Thoracic aorta endothelial cell (primary cell): ENCODE data around the genes FOXJ3 and ZMYND12.

DNA sequence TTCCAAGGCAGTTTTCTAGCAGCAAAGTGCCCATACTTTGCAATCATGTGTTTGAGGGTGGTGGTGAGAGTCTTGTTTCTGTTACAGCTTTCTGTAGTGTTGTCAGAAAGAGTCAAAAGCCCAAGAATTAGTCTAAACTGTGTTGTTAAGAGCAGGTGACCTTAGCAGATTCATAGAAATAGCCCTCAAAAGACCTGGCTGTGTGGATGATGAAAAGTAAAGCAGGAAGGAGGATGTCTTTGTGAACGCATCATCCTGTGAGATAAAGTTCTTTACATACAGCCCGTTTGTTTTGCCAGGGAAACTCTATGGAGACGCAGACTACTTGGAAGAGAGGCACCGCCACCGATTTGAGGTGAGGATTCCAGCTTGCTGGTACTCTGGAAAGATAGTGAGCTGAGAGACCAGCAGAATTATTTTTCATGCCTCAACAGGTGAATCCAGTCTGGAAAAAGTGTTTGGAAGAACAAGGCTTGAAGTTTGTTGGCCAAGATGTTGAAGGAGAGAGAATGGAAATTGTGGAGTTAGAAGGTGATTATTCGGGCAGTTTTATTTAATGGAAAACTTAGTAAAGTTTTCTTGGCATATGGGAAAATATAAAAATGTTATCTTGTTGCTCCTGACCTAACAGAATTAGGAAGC lies 13.0 kb downstream of the SLFNL1 start:
- CAGE, long polyA plus RNA: no peak

- CAGE, long polyA plus RNA: no peak
Measured at GRCh38 chr1:41239930-41240618, 2.0 kb downstream of the SCMH1 start.

GRCh38 chr1:41382748-41383194 lies 101.7 kb downstream of the EDN2 start:
- CAGE, long polyA plus RNA: no peak

GRCh38 chr1:41466008-41466543 lies 18.4 kb downstream of the EDN2 start:
- CAGE, long polyA plus RNA: no peak

DNA sequence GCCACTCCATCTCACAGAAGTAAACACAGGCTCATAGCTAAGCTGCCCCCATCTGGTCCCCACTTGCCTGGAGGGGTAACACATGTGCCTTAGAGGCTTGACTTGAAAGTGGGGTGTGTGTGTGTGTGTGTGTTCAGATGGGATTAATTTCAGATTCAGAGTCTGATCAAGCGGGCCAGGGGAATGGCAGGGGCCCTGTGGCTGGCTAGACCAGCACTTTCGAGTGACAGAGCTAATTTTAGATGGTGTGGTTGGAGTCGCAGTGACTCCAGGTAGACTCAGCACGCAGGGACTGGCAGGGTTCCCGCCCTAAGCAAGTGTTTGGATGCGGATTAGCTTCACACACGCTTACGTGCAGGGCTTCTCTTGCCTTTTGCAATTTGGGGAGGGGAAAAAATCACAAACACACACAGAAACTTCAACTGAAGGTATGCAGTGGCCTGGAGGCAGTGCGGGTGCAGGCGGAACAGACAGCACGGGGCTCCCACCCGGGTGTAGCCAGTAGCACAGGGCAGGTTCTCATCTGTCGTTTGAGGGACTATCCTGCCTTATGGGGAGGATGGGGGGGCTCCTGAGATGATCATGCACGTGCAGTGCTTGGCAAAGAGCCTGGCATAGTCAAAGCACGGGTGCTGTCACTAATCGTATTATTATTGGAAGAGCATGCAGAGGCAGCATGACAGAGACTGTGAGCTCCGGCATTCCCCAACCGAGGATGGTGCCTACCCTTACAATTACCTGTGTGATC lies 1.3 kb downstream of the EDN2 start:
- CAGE, long polyA plus RNA: no peak

- CAGE, long polyA plus RNA: no peak
Measured at GRCh38 chr1:41553737-41554710, 69.5 kb upstream of the EDN2 start.

- CAGE, long polyA plus RNA: no peak
Measured at GRCh38 chr1:41631728-41631927, 147.1 kb upstream of the EDN2 start.

DNA sequence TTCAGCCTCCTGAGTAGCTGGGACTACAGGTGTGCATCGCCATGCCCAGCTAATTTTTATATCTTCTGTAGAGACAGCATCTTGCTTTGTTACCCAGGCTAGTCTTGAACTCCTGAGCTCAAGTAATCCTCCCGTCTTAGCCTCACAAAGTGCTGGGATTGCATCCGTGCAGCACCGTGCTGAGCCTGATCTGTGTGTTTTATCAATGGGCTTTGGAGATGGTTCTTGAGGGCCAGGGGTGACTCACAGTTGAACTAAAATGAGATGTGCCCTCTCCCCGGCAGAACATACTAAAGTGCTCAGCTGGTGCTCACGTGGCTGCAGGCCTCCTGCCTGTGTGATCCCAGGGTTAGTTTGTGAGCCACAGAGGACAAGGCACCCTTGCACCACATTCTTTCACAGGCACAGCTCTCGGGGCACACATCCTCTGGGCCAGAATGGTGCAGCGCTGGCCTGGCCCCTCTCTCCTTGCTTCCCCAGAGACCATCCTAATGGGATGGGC lies 196.8 kb upstream of the EDN2 start:
- CAGE, long polyA plus RNA: no peak

DNA sequence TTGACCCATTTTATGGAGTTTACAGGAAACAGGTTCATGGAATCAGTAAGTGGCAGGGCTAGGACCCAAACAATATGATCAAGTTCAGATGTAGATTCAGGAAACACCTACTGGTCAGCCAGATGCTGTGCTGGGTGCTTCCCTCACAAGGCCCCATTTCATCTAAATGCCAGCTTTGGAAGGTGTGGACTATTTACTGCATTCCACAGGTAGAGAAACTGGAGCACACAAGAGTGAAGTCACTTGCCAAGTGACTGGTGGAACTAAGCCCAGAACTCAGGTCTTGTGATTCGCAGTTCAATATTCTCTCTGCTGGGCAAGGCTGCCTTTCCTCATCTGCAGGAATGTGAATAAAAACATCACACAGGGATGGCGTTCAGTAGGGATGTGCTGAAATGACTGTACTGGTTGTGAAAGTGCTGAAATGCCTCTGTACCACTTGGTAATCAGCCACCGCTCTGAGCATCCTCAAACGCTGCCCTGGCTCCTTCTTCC lies 145.7 kb downstream of the HIVEP3 start:
- CAGE, long polyA plus RNA: no peak

DNA sequence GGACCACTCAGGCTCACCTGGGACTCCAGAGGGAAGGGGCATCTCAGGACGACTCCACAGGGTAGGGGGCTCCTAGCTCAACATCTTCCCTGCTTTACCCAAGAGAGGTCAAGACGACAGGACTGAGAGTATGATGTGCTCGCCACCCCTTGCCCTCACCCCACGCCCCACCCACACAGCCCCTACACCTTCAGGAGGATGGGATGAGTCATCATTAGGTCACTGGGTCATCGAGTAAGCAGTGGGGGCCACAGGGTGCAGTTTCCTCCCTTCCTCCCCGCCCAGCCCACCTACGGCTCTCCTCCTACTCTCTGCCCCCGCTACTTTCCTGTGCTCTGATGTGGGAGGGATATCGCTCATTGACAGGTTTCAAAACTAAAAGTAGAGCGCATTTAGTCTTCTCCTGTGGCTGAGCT lies 112.0 kb downstream of the HIVEP3 start:
- CAGE, long polyA plus RNA: no peak

GRCh38 chr1:41890755-41891909 lies 27.6 kb downstream of the HIVEP3 start:
- CAGE, long polyA plus RNA: no peak

DNA sequence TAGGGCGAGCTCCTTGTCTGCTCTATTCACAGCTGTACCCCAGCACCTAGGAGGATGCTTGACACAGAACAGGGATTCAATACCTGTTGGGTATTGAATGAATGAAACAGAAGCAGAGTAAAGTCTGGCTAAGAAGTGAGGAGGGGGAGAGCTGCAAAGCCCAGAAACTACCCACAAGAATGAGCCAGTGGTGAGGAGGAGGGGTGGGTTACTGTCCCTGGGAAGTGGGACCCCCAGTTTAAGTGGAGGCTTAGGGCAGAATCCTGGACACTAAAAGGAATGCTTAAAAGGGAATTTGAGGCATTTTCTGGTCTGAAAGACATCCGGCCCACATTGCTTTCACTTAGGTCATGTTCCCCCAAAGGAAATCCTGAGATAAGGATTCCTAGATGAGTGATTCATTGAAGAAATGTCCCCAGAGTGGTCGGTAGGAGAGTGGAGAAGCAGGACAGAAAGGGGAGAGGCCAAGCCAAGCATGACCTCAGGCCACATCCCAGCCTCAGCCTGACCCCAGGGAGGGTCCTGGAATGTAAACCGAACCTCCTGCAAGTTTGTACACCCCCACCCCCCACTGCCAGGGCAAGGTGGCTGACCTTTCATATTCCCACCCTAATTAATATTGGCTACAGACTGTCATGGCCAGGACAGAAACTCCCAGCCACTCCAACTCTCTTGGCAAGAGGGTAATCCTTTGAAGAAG lies 16.7 kb downstream of the HIVEP3 start:
- CAGE, long polyA plus RNA: no peak

DNA sequence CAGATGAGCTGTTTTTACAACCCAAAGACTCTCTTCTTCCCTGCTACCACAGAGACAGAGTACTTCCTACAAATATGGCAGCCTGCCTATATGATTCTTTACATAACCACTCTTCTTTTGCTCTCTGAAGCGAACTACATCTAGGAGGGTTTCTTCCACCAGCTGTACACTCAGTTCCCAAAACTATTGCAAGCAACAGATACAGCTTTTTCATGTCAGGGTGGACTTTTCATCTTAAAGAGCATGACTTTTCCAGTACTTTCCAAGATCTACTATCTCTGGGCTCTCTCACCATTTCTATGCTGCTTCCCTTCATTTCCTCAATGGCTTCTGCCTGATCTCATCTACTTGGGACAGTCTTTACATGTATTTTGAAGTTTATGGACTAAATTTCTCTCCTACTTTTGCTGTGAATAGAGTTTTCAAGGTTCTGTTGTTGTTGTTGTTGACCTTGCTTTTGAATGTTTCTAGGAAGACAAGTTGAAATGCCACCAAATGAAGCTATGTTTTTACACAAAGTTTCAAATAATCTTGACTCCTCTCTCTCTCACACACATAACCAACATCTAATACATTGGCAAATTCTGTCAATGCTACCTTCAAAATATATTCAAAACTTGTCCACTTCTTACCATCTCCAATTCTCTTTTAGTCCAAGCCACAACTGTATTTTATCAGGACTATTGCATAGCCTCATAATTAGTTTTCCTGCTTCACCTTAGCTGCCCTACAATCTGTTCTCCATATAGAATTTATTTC lies 108.1 kb upstream of the HIVEP3 start:
- CAGE, long polyA plus RNA: no peak

- CAGE, long polyA plus RNA: no peak
Measured at GRCh38 chr1:42043818-42044224, 109.4 kb upstream of the GUCA2B start.

DNA sequence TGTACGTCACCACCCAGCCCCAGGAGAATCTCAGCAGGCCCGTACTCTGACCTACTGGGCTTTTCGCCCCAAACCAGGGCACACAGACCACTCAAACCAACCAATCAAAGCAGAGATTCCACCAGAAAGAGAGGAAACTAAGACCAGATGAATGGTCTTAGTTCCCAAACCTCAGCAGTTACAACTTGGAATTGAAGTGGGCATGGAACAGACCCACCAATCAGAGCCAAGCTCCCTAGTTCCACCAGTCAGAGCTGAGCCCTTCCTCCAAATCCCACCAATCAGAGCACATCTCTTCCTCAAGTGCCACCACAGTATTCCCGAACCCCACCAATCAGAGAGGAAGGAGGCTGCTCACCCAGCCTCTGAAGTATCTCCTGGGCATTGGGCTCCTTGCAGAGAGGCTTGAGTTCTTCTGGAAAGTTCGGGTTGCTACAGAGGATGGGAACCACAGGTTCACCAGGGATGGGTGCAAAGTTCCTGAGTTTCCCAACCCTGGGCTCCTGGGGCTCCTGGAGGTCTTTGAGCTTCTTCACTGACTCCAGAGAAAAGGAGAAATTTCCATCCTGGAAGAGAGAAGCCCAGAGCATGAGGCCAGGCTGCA lies 1.4 kb downstream of the GUCA2A start:
- CAGE, long polyA plus RNA: no peak

- CAGE, long polyA plus RNA: no peak
Measured at GRCh38 chr1:42165285-42166162, 979 bp upstream of the GUCA2A start.

DNA sequence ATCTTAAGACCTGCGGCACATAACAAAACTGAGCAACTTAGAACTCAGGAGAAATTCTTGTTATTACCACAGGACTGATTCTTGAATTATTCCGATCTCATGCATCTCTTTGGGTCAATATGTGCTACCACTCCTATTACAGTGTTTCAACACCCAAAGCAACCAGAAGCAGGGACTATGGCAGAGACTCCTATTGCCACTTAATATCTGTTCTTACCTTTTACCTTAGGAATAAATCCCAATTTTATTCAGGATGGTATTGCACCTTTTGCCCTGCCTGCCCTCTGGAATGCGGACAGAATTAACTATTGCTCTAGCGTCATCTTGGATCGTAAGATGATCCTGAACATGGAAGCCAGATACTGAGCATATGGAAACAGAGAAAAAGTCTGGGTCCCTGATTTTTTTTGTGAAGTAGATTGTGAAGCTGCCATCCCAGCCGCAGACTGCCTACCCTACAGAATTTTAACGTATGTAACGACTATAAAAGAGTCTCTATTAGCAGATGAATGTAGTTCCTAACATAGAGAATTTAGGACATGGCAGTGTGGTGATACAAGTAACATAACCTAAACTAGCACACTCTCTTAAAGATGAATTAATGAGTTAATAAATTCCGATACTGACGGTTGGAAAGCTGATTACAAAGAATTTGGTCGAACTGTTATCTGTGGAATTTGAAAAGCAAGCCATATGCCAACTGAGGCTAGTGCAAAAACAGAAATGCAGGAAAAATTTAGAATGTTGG lies 51.2 kb downstream of the FOXJ3 start:
- CAGE, long polyA plus RNA: no peak

GRCh38 chr1:42298681-42299801 lies 36.0 kb downstream of the FOXJ3 start:
- CAGE, long polyA plus RNA: no peak

- CAGE, long polyA plus RNA: no peak
Measured at GRCh38 chr1:42334893-42335750, at the start of gene FOXJ3. TSS of gene FOXJ3 (minus strand) at chr1:42335235.

DNA sequence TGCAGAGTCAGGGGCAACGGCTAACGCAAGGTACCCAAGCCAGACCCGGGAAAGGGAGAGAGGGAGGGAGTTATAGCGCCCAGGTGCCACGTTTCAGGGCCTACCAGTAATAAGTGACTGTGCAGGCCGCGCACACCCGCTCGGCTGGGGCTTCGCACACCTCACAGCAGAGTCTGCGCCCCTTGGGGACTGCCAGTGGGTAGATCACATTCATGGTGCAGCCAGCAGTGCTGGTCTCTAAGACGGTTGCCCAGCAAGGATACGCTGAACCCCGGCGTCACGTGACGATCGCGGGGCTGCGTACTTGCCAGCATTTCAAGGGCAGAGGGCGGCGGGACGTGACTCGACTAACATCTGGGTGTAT lies at the start of gene ZMYND12:
ZMYND12 (minus strand) TSS at position 239 of the 364 bp plus-strand sequence.
- CAGE, long polyA plus RNA: no peak